Measurements from ENCODE around the genes MTHFD2L and ODAPH.

DNA sequence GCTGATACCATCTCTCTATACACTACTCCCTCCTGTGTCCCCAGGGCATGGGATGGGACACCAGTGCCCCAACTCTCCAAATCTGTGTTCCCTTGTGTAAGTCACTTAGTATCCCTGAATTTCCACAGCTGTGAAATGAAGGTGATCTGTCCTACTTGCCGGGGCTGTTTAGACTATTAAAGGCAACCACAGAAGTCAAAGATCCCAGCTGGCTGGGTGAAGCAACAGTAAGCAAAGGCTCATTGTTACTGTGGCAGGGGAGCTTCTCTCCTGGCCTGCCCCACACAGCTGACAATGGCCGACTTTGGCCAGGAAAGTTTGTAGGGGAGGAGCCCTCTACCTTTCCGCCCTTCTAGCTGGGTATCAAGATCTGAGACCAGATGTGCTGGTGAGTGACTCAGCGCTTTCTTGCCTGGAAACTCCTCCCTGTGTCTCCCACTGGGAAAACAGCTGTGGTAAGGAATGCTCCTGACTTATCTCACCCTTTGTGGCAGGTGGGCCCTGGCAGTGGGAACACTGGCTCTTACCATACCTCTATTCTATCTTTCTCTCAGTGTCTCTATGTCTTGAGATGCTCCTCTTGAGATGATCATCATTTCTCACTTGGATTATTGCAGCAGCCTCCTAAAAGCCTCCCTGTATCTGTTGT lies 21.0 kb downstream of the RASSF6 start:
- PRO-cap, 3 experiments = no peak in any of the 3 experiments
- RAMPAGE, long total RNA, 4 experiments = no peak in any of the 4 experiments
- RRBS = no CpG with 5 or more reads among the region's 4 CpGs

DNA sequence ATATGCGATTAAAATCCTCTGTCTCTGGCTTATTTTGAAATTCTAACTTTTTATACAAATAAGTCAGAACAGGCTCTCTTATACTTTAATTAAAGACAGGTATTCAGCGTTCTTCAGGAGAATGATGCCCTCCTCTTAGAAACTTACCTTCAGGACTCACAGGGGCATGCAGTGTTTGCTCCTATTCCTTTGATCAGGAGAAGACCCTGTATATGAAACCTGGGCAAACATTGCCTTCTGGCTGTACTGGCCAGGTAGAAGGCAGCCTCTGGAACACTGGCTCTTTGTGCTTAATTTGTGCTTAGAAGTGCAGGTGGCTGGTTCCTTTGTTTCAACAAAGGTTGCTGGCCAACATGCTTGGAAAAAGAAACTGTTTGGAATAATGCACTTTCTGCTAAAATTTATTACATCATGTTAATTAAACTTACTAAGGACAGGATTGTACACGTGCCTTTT lies 11.6 kb downstream of the RASSF6 start:
- PRO-cap, 3 experiments = no peak in any of the 3 experiments
- RAMPAGE, long total RNA, 4 experiments = no peak in any of the 4 experiments
- RRBS = no CpG with 5 or more reads among the region's 3 CpGs

- PRO-cap, 3 experiments = peak in 3 of 3 experiments; most common plus-strand start chr4:73721643 (in 3)
- RAMPAGE, long total RNA, 4 experiments = no peak in any of the 4 experiments
- RRBS = no CpG with 5 or more reads among the region's 2 CpGs
These were observed 18.8 kb upstream of the CXCL8 start for GRCh38 chr4:73721537-73721904.

GRCh38 chr4:74096626-74097169 lies 2.3 kb downstream of the CXCL2 start:
- PRO-cap, 3 experiments = no peak in any of the 3 experiments
- RAMPAGE, long total RNA, 4 experiments = no peak in any of the 4 experiments
- RRBS = no CpG with 5 or more reads among the region's 2 CpGs

- PRO-cap, 3 experiments = peak in 3 of 3 experiments; most common plus-strand start chr4:74158118 (in 2); most common minus-strand start chr4:74158008 (in 3)
- RAMPAGE, long total RNA, 4 experiments = start-site peak on the plus strand in 4 of 4 experiments, at chr4:74158098-74158188 at its widest, 52 to 479 reads per replicate
- RRBS = under 1% methylated on average over 30 of the region's 86 CpGs
These were observed at the start of gene MTHFD2L for GRCh38 chr4:74157529-74158763. TSS of gene MTHFD2L (plus strand) at chr4:74158118.

DNA sequence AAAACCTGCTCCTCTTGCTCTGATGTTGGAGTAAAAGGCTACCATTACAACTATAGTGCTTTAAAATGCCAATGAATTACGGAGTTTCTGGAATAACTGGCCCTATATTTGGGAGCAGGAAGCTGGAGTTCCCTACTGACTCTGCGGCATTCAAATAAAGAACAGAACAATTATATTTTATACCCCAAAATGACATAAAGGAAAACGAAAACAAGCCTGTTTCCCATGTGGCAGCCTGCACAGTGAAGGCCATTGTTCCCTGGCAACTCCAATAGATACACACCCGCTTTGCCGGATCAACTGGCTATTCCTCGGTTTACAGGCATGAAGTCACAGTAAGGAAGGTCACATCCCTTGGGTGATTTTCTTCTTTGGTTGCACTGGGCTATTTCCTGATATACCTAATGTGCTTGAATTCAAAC lies 84.6 kb downstream of the AREG start:
- PRO-cap, 3 experiments = no peak in any of the 3 experiments
- RAMPAGE, long total RNA, 4 experiments = no peak in any of the 4 experiments
- RRBS = no CpG with 5 or more reads among the region's 6 CpGs

DNA sequence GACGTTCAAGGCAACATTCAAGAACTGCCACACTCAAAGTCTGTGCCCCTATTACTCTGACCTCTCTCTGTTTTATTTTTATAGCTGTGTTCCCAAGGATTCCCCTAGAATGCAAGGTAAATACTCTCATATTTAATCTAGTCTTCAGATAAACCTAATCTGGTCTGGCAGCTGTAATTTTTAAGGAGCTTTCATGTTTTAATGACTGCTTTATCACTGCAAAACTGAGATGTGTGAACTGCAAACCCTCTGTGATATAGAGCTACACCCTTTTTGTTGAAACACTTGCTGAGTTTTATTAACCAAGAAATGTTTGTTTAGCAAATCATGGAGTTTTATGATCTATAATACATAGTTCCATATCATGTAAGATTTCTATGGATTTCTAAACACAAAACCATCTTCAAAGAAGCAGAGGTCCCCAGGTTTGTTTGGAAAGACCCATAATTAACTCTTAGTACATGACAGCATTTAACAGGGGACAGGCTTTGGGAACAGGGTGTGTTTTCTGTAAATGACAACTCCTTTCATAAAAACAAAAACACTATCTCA lies 126.4 kb downstream of the BTC start:
- PRO-cap, 3 experiments = no peak in any of the 3 experiments
- RAMPAGE, long total RNA, 4 experiments = no peak in any of the 4 experiments
- RRBS = no CpG with 5 or more reads among the region's 1 CpG

GRCh38 chr4:75126586-75127318 lies 193.8 kb downstream of the PARM1 start:
- PRO-cap, 3 experiments = no peak in any of the 3 experiments
- RAMPAGE, long total RNA, 4 experiments = no peak in any of the 4 experiments
- RRBS = no CpG with 5 or more reads among the region's 26 CpGs

- PRO-cap, 3 experiments = no peak in any of the 3 experiments
- RAMPAGE, long total RNA, 4 experiments = no peak in any of the 4 experiments
- RRBS = no CpG with 5 or more reads among the region's 11 CpGs
These were observed 248.2 kb downstream of the PARM1 start for GRCh38 chr4:75180724-75181918.

- PRO-cap, 3 experiments = no peak in any of the 3 experiments
- RAMPAGE, long total RNA, 4 experiments = no peak in any of the 4 experiments
- RRBS = no CpG with 5 or more reads among the region's 8 CpGs
These were observed 186.0 kb downstream of the RCHY1 start for GRCh38 chr4:75328009-75328704.

- PRO-cap, 3 experiments = no peak in any of the 3 experiments
- RAMPAGE, long total RNA, 4 experiments = no peak in any of the 4 experiments
- RRBS = no CpG with 5 or more reads among the region's 7 CpGs
These were observed at the start of gene ODAPH for GRCh38 chr4:75555620-75556133. TSS of gene ODAPH (plus strand) at chr4:75556066.

- PRO-cap, 3 experiments = peak in 1 of 3 experiments; most common minus-strand start chr4:75650085 (in 1)
- RAMPAGE, long total RNA, 4 experiments = no peak in any of the 4 experiments
- RRBS = no CpG with 5 or more reads among the region's 8 CpGs
These were observed 19.7 kb upstream of the CDKL2 start for GRCh38 chr4:75650008-75650451.

GRCh38 chr4:75655318-75656133 lies 17.7 kb downstream of the G3BP2 start:
- PRO-cap, 3 experiments = no peak in any of the 3 experiments
- RAMPAGE, long total RNA, 4 experiments = no peak in any of the 4 experiments
- RRBS = no CpG with 5 or more reads among the region's 4 CpGs

GRCh38 chr4:75710123-75710534 lies 14.2 kb upstream of the USO1 start:
- PRO-cap, 3 experiments = peak in 1 of 3 experiments; most common minus-strand start chr4:75710331 (in 1)
- RAMPAGE, long total RNA, 4 experiments = no peak in any of the 4 experiments
- RRBS = no CpG with 5 or more reads among the region's 2 CpGs

- PRO-cap, 3 experiments = no peak in any of the 3 experiments
- RAMPAGE, long total RNA, 4 experiments = no peak in any of the 4 experiments
- RRBS = no CpG with 5 or more reads among the region's 8 CpGs
These were observed 483 bp upstream of the USO1 start for GRCh38 chr4:75723906-75724281.

DNA sequence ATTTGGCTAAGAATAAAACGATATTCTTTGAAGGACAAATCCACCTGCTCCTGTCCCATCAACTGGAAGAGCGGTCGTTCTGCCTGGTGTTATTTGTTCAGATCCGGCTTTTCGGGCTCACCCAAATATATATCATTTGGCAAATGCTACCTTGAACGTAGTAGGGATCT lies 878 bp downstream of the USO1 start:
- PRO-cap, 3 experiments = no peak in any of the 3 experiments
- RAMPAGE, long total RNA, 4 experiments = no peak in any of the 4 experiments
- RRBS = no CpG with 5 or more reads among the region's 6 CpGs

DNA sequence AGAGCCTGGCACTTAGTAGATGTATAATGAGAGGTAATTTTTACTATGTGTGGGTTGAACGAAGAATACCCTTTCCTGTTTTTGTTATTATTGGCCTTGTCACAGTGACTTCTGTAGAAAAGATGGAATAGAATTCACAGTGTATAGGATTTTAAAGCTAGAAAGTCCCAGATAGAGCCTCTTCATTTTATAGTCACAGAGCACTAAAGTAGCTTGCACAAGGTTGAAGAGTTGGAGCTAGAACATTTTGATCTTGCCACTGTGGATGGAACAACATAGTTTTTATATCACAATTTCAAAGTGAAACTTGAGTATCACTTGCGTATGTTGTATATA lies 2.6 kb downstream of the USO1 start:
- PRO-cap, 3 experiments = no peak in any of the 3 experiments
- RAMPAGE, long total RNA, 4 experiments = no peak in any of the 4 experiments
- RRBS = no CpG with 5 or more reads among the region's 2 CpGs

GRCh38 chr4:75805267-75805664 lies 80.9 kb downstream of the USO1 start:
- PRO-cap, 3 experiments = peak in 1 of 3 experiments; most common plus-strand start chr4:75805414 (in 1)
- RAMPAGE, long total RNA, 4 experiments = no peak in any of the 4 experiments
- RRBS = no CpG with 5 or more reads among the region's 6 CpGs

- PRO-cap, 3 experiments = peak in 1 of 3 experiments; most common minus-strand start chr4:75845871 (in 1)
- RAMPAGE, long total RNA, 4 experiments = no peak in any of the 4 experiments
- RRBS = no CpG with 5 or more reads among the region's 2 CpGs
These were observed 56.5 kb downstream of the PPEF2 start for GRCh38 chr4:75845773-75846127.

GRCh38 chr4:75919891-75920315 lies 17.7 kb upstream of the PPEF2 start:
- PRO-cap, 3 experiments = no peak in any of the 3 experiments
- RAMPAGE, long total RNA, 4 experiments = no peak in any of the 4 experiments
- RRBS = no CpG with 5 or more reads among the region's 3 CpGs